ENCODE measurements around a stretch of chr1.

- PRO-cap, result no peak
These were observed 34.9 kb downstream of the DNASE2B start for GRCh38 chr1:84433116-84433630.

GRCh38 chr1:84503597-84504087 lies 2.5 kb upstream of the SPATA1 start:
- PRO-cap, result no peak

GRCh38 chr1:84505553-84506248 lies 485 bp upstream of the SPATA1 start:
- PRO-cap, result bidirectional peak, plus-strand start at chr1:84505692, minus-strand start at chr1:84505691; bidirectional peak, plus-strand start at chr1:84506332, minus-strand start at chr1:84506204

- PRO-cap, result no peak
These were observed 9.5 kb upstream of the CTBS start for GRCh38 chr1:84583729-84584239.

GRCh38 chr1:84632703-84633098 lies 57.6 kb downstream of the SSX2IP start:
- PRO-cap, result no peak

GRCh38 chr1:84893467-84893620 lies 338 bp upstream of the LPAR3 start:
- PRO-cap, result no peak

GRCh38 chr1:84945053-84945667 lies 51.8 kb downstream of the MCOLN2 start:
- PRO-cap, result unidirectional peak, plus-strand start at chr1:84945176

DNA sequence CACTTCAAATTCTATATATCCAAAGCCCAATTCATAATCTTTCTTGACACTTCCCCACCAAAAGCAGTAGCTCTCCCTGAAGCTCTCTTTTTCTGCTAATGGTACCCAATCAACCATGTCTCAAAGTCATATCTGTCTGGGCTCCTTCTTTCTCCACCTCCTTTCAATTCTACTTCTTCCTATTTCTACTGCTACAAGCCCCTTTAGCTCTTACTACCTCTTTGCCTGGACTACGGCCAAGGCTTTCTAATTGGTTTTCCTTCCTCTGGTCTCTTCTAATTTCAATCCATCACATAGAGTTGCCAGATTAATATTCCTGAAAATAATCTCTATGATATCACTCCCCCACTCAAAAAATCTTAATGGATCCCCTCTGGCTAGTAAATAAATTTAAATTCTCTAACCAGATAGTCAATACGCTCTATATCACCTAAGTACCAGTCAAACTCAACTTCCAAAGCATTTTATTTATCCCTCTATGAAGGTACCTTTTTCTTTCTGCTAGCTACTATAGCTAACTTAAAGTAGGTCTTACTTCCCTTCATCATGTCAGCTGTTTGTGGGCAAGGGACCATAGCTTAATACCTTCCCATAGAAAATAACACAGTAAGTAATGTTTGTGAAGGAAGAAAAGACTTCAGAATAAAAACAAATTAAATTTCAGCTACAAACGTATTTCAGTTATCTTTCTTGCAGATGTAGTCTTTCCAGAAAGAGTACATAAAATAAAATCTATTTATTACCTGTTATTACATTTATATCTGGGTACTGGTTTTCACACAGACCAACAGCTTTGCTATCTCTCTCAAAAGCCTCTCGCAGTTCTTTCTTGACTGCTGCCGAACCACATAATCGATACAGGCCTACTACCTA lies 23.2 kb downstream of the SYDE2 start:
- PRO-cap, result no peak

- PRO-cap, result no peak
These were observed 1.9 kb downstream of the SYDE2 start for GRCh38 chr1:85198795-85199414.

GRCh38 chr1:85224978-85225353 lies 24.1 kb upstream of the SYDE2 start:
- PRO-cap, result no peak

DNA sequence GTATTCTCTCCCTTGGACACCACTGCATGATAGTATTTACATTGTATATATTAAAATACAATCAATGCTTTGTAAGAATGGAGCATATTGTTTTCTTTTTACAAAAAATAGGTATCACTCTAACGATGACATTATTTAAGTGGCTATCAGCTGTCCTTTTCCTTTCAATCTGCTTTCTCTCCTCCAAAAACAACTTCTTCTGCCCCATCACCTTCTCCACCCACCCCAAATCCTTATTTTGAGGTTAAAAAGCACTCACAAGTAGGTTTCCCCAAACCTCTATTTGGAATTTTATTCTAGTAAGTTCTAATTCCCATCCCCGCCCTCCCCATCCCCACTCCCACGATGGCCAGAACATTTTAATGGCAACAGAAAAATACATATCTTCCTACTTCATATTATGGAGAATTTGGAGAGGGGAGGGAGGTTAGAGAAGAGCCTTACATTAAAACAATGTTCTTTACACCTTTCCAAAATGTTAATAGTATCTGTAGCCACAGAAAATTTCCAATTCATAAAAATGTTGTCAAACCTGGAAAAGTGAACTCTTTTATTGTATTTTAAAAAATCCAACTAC lies 6.2 kb downstream of the C1orf52 start:
- PRO-cap, result no peak

DNA sequence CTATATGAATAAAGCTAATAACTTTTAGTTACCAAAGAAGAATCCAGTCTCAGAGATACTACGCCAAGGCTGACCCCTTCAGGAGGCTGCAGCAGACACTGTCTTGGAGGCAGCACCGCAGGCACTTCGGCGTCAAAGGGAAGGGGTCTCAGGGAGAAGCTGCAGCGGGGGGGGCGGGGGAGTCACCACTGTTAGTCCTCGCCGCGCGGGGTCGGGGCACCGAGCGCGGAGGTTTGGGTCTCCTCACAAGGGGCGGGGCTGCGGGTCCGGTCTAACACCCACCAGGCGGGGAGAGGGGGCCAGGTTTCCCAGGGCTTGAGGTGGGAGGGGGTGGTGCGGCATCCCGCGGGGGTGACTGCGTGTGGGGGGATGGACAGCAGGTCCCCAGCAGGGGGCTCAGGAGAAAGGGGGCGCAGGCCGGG lies 548 bp downstream of the C1orf52 start:
- PRO-cap, result no peak

- PRO-cap, result no peak
These were observed 43.5 kb upstream of the BCL10 start for GRCh38 chr1:85320032-85320277.

DNA sequence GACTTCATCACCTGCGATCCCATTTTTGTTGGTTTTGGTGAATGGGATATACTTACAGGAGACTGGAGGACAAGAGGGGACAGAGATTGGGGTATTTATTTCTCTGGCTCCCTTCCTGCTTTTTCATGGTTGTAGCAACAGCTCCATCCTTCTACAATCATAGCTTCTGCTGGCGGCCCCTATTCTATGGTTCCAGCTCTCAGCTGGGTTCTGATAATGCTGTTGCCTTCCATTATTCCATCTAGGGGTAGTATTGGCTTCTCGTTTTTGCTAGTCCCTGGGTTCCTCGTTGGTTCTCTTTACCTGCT lies 6.0 kb upstream of the DDAH1 start:
- PRO-cap, result no peak

DNA sequence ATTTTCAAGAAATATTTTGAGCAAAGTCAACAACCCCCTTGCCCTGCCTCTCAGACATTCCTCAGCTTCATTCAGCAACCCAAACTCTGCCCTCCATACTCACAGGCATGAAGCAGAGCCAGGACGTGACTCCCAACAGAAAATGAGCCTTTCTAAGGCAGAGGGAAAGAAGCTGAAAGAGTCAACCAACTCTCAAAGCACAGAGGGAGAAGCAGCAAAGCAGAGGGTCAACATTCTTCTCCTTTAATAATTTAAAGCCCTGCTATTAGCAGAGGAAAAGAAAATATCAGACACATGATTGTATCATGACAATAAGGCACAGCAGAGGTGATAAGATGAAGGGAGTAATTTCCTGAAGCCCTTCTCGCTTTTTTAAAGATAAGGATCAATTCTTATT lies 35.5 kb upstream of the CCN1 start:
- PRO-cap, result no peak

GRCh38 chr1:86355808-86356845 lies 40.0 kb downstream of the ODF2L start:
- PRO-cap, result no peak

DNA sequence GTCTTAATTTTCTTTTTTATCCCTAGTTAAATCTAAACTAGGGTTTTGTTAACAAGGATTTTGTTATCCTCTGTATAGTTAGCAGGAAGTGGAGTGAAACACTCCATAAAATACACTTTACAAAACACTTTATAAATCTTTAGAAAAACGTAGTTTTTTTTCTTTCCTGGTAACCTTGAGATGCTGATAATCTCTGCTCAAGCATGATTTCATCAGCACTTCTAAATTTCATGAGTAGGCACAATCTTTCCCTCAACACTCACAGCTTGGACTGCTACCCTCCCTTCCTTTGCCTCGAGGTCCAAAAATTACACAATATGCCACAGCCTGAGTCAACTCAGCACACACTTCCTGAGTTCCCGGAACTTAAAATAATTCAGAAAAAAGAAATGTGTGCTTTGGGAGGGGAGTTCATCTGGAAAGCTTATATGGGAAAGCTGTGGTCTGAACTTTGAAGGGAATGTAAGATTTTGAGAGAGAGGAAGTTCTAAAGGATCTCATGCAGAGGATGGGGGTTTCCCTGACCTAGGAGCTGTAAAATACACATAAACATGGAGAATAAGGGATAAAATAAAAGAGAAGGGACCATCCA lies 5.9 kb downstream of the CLCA2 start:
- PRO-cap, result bidirectional peak, plus-strand start at position 408 of the sequence, minus-strand start at position 291 of the sequence

DNA sequence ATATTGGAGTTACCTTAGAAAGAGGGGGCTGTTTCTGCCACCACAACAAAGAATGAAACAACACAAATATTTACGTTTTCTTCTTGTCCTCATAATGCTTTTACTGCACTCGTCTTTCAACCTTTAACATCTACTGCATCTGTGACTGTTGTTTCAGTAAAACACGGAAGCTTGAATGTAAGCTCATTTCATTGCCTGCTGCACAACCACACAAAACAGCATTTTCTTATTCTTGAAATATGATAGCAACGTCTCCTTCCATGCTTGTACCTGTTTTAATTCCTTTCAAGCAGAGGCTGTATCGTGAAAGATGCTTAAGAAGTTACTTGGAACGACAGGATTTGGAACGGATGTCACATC lies 802 bp upstream of the SH3GLB1 start:
- PRO-cap, result no peak

DNA sequence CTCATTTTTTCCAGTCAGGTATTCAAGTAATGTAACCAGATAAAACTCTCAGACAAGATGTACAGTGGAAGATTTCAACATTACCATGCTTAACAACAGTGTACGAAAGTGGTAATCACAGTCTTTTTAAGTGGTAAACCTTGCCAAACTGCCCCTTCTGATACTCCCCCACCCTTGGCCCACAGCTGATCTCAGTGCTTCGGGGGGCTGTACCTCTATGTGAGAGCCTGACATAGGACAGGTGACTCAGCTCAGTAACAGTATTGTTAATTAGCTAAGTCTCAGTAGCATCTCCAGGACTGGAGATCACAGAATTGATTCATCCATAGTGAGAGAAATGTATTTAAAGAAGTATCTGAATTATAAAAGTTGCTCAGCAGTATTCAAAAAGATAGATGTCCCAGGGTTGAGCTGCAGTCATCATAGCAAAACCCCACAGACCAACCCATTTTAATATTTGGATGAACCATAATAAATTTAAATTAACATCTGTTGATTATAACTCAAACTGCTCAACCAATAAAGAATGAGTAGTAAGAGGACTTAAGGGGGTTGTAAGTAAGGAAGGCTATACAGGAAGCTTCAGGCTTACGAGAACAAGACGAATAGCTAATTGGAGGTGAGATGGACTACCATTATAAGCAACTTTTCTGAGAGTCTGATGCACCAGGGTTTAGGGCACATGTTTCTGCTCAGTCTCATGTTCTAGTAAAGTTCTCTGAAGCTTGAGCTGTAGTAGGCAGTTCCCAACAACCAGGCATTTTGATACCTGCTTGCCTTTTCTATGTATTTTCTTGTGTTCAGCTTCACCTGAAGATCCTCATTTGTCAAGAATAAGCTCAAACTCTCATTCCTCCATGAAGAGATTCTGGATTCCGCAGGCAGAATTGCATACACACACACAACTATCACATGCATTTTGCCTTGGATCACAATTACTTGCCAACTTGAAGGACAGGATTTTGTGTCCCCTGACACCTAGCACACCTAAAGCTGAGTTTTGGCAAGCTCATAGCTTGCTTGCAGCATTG lies 45.0 kb downstream of the SH3GLB1 start:
- PRO-cap, result no peak

GRCh38 chr1:88462515-88463634 lies 221.2 kb upstream of the PKN2 start:
- PRO-cap, result unidirectional peak, plus-strand start at chr1:88462618